OCI-LY7 (cell line): ENCODE measurements around a stretch of chr2.

DNA sequence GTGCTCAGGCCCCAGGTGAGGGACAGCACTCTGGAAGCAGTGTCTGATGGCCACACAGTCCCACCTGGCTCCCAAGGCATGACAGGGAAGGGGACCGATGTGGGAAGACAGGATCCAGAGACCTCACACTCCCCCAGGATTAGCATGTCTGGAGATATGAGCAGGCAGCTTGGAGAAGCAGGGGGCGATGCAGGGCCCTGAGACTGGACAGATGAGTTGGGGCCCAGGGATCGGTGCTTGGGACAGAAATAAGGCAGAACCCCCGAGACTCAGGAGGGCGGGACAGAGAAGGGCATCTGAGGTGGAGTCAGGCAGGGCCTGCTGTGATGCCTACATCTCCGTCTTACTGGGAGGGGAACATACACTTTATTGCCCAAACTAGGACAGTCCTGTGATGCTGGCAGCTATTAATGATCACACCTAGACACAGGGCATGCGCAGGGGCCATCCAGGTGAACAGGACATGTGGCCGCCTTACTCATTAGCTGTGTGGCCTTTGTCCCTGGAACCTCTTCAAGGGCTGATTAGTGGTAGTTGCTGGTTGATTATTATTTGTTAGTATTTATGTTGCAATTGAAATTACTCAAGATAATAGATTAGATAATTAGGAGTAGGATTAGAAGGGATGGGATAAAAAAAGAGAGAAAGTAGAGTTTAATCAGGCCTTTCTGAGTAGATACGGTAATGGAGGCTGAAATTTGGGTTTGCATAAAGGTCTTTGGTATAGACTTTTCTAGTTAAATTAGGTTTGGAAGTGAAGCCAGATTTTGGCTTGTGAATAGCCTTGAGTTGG lies 33.2 kb downstream of the MLPH start:
- PRO-cap = no peak
- RAMPAGE, long total RNA = no peak

DNA sequence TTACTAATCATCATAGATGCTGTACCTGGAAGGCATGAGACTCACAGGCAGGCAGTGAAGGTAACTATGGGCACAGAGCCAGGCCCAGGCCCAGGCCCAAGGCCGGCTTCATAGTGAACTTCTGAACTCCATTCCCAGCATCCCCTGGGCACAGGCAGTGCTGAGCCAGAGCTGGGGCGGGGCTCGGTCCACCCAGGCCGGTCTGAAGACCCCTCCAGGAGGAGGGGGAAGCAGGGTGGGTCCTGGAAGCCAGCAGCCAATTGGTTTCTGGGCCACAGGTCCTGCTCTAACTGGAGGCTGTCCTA lies 37.6 kb downstream of the MLPH start:
- PRO-cap = no peak
- RAMPAGE, long total RNA = no peak

GRCh38 chr2:237625137-237625651 lies 2.2 kb upstream of the LRRFIP1 start:
- PRO-cap = no peak
- RAMPAGE, long total RNA = no peak

DNA sequence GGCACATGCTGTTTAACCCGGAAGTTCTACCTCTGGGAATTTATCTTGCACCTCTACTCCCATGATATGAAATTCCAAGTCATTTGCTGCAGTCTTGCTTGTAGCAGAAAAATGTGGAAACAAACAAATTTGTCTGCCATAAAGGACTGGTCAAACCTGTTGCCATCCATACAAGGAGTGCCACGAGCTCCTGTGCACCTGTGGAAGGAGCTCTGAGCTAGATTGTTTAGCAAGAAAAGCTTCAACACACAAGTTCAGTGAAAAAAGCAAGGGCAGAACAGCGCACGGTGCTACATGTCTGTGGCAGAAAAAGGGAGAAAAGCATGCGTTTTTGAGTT lies 33.1 kb downstream of the LRRFIP1 start:
- PRO-cap = no peak
- RAMPAGE, long total RNA = no peak

- PRO-cap = no peak
- RAMPAGE, long total RNA = no peak
Observed at GRCh38 chr2:237742466-237743056, 56.0 kb upstream of the RBM44 start.

DNA sequence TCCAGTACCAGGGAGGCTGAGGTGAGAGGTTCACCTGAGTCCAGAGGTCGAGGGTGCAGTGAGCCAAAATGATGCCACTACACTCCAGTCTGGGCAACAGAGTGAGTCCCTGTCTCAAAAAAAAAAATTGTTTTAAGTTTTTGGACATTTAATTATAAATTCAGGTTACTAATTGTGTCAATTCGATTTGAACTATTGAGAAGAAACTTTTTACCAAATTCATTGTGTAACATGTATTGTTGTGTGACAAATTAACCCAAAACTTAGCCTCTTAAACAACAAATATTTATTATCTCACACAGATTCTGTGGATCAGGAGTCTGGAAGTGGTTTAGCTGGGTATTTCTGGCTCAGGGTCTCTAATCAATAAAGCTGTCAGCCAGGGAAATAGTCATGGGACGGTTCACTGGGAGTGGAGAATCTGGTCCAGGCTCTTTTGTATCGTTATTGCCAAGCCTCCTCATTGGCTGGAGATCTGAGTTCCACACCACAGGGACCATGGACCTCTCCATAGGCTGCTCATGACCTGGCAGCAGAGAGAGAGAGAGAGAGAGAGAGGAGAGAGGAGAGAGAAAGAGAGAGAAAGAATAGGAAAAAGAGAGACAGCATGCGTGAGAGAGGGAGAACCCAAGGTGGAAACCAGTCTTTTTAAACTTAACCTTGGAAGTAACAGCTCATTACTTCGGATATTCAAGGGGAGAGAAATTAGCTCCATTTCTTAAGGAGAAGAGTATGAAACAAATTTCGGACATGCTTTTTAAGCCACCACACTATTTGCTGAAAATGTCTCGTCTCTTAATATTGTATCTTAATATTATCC lies 9.1 kb upstream of the RBM44 start:
- PRO-cap = no peak
- RAMPAGE, long total RNA = no peak

DNA sequence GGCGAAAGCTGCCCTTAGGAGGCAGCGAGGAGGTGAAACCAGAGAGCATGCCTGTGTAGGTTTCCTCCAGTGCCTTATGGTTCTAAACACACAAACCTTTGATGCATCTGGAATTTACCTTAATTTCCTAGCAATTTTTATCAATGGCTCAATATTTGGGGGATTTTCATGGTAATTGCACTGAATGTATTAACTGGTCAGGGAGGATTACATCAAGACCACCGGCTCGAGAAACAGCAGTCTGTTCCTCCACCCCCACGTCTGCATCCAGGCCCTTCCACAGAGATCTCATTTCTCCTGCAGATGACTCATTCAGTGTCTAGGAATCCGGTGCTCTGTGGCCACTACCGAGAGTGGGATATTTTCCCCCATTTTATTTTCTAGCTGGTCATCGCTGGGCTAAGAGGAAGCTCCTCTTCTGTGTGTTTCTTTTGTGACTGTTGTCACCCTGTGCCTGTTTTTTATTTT lies 6.5 kb downstream of the RAMP1 start:
- PRO-cap = no peak
- RAMPAGE, long total RNA = no peak

DNA sequence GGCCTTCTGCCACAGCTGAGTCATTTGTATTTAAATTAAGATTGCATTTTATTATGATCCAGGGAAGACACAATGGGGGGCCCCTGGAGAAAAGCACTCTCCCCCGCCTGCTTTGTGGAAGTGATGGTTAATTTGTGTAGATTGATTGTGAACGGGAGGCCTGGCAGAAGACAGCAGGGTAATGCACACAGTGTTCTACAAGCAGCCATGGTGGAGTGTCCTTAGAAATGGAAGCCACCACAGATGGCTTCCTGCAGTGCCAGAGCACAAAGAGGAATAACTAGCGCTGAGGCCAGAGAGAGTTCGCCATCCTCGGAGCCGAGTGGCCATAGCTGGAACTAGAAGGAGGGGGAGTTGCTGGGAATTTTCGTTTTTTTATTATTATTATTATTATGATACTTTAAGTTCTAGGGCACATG lies 19.7 kb downstream of the RAMP1 start:
- PRO-cap = no peak
- RAMPAGE, long total RNA = no peak

DNA sequence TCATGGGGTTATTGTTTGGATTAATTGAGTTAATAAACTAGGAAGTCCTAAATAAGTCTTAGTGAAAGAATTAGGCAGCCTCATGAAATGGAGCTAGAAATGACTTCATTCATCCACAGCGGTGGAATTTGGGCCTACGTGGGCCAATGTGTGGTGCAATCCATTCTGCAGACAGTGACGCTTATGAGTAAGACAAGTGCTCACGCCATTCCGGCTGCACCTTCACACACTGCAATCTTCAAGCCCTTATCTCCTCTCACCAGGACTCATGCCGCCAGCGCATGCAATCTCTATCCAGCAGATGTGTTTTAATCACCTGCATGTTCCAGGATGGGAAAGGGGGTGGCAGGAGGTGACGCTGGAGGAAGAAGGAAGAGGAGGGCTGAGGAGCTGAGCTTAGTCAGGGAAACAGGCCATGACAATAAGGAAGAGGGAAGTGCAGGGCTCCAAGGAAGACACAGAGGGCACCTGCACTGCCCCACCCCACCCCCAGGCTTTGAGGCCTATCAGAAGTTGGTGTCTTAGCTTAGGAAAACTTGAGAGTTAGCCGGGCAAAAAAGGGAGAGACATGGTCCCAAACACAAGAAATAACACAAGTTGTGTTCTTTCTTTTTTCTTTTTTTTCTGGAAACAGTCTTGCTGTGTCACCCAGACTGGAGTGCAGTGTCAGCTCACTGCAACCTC lies 1.8 kb upstream of the UBE2F start:
- PRO-cap = no peak
- RAMPAGE, long total RNA = no peak

DNA sequence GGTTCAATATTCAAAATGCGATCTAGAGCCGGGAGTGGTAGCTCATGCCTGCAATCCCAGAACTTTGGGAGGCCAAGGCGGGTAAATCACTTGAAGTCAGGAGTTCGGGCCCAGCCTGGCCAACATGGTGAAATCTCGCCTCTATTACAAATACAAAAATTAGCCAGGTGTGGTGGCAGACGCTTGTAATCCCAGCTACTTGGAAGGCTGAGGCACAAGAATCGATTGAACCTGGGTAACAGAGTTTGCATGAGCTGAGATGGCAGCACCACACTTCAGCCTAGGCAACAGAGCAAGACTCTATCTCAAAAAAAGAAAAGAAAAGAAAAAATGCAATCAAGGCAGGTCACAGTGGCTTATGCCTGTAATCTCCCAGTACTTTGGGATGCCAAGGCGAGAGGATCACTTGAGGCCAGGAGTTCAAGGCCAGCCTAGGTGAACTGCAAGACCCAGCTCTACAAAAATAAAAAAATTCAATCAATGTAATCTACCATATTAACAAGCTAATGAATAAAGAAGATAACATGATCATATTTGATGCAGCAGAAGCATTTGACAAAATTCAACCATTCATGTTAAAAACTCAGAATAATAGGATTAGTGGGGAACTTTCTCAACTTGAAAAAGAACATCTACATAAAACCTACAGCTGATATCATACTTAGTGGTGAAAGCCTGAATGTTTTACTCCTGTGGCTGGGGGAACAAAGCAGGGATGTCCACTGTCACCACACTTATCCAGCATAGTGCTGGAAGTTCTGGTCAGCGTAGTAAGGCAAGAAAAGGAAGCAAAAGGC lies 11.8 kb upstream of the ESPNL start:
- PRO-cap = no peak
- RAMPAGE, long total RNA = no peak

DNA sequence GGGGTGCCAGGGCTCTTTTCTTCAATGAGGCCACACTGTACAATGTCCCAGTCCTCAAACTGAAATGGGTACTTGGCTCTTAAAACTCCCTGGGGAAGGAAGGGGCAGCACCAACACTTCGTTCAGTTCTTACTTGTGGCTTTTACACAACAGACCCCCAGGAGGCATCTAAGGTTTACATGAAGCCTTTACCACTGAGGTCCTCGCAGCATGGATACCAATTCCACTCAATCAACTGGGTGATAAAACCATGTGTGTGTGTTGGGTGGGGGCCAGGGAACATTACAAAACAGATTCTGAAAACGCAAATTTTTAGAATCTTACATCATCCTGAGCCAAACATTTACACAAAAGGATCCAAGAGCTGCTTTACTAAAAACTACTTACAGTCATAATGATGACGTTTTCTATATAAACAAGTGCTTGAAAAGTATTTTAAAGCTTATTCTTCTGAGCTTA lies 10.5 kb downstream of the ERFE start:
- PRO-cap = no peak
- RAMPAGE, long total RNA = no peak

DNA sequence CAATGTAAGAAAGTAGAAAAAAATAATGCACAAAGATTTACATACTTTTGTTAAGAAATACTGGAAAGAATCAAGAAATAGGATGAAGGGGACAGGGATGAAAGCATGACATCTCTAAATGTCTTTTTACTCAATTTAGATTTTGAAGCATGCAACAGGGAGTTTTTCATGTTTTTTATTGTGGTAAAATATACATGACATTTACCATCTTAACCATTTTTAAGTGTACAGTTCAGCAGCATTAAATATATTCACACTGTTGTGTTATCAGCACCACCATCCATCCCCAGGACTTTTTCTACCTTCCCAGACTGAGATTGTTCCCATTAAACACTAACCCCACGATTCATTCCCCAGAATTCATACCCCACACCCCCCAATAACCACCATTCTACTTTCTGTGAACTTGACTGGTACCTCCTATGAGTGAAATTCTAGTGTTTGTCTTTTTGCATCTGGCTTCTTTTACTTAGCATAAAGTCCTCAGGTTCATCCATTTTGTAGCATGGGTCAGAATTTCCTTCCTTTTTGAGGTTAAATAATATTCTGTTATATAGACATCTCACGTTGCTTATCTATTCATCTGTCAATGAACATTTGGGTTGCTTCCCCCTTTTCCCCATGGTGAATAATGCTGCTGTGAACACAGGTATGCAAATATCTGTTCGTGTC lies 18.5 kb downstream of the ERFE start:
- PRO-cap = no peak
- RAMPAGE, long total RNA = no peak

DNA sequence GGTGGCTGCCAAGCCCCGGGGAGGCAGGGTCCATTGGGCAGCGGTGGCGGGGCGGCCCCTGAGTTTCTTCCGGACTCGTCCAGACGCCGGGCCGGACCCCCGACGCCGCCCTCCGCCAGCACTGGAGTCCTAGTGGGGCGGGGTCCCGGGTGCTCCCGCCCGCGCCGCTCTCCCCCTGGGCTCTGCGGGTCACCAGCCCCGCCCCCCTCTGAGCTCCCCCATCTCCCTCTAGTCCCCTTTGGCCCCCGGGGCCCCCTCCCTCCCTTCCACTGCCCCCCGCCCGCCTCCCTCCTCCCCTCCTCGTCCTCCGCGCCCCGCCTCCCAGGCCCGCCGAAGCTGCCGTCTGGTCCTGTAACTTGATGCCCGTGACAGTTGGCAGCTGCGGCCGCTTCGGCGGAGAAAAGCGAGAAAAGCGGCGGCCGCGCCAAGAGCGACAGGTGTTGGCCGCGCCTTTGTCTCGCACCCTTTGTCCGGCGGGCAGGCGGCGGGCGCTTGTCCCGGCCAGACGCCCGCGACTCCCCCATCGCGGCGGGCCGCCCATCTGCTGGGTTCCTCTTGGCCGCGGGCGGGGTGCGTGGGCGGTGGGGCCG lies 798 bp upstream of the HES6 start:
- PRO-cap = unidirectional peak, plus-strand start at position 406 of the sequence
- RAMPAGE, long total RNA = no peak

DNA sequence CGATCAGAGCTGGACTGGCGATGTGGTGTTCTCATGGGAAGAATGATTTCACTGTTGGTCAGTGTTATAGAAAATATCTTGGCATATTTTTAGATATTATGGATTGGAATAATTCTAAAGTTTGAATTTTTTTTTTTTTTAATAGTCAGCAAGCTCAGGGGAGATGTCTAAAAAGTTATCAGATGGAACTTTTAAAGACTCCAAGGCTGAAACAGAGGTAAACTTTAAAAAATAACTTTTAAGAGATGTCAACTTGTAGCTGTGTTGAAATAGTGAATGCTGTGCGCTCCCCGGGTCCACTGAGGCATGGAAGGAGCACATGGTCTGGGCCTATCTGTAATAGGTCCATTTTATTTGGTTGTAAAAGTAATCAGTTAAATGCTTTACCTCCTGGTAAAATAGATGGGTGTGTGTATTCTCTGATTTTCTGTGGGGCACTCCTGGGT lies 12.4 kb downstream of the TRAF3IP1 start:
- PRO-cap = no peak
- RAMPAGE, long total RNA = no peak

DNA sequence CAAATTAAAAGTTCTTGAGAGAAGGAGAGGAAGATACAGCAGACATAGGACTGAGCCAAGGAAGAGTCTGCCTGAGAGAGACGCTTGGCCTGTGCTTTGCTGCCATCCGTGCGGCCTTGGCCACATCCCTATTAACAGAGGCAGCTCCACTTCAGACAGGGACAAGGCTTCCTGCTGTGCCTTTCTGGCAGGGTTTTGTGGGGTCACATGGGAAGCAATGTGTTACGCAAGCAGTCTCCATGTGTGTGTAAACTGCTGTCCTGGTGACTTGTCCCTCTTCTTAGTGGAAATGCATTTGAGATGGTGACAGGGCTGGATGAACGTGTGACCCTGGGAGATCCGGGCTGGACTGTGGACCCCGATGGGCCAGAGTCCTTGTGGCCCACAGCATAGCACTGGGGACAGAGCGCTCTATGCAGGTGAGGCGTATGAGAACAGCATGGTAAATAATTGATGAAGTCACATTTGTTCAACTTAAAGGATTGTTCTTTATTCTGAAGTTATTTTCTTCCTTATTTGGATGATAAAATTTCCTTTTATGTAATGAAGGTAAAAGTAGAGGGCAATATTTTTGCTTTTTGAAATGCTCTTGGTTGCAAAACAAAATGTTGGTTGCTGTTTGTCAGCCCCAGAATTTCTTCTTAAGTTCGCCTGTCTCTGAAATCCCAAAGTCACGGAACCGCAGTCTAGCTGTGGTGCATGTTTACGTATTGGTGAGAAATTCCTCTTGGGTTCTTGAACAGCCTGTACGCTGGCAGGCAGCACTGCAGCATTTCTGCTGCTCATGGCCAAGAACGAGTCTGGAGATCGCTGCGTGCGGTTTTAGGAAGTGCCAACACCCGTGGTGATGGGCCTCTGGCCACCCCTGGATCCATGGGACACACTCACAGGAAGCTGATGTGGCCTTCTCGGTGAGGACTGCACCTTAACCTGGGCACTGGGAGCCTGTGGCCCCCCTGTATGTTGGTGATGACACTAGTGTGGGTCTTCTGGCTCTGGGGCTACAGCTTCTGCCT lies 23.4 kb downstream of the ASB1 start:
- PRO-cap = no peak
- RAMPAGE, long total RNA = no peak

DNA sequence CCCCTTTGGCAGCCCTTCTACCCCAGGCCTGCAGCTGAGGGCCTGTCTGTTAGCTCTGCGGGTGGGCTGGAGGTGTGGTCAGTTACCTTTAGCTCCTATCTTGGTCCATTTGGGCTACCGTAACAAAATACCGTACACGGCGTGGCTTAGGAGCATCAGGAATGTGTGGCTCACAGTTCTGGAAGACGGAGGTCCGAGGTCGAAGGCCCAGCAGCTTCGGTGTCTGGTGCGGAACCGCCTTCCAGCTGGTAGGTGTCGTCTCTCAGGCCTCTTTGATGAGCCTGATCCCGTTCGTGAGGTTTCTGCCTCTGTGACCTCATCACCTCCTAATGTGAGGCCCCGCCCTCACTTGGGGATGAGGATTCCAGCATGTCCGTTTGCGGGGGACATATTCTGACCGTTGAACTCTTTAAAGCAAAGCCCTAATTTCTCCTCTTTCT lies 127.7 kb downstream of the ASB1 start:
- PRO-cap = no peak
- RAMPAGE, long total RNA = no peak

DNA sequence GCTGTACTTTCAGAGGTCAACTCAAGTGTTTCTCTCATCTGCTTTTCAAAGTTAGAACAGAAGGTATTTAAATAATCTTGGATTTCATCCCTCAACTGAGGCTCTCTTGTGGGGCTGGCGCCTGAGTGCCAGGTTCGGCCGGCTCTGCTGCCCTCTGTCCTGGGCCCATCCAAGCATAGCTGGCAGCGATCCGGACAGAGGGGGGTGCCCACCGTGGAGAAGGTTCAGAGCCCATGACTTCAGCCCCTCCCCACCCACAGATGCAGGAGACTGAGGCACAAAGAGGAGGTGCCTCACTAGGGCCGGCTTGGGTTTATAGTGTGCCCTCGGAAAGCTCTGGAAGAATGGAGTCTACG lies 132.1 kb downstream of the ASB1 start:
- PRO-cap = no peak
- RAMPAGE, long total RNA = no peak

- PRO-cap = no peak
- RAMPAGE, long total RNA = no peak
Observed at GRCh38 chr2:238601325-238601965, 174.7 kb downstream of the ASB1 start.

DNA sequence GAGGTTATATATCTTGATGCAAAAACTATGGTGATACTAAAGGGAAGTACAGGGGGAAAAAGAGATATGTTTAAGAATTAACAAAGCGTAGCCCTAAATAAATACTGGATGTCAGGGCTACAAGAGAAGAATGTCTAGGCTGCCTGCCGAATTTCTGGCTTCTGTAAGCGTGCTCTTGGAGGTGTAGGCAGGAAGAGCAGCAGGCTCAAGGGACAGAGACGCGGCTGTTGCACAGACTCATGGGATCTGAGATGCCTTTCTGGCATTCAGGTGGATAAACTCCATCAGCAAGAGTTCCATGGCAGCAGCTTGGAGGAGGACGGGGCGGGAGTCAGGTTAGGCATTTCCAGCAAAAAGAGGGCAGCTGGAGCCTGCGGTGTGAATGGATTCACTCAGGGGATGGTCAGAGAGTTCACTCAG lies 123.2 kb upstream of the TWIST2 start:
- PRO-cap = no peak
- RAMPAGE, long total RNA = no peak

GRCh38 chr2:238728462-238729326 lies 119.2 kb upstream of the TWIST2 start:
- PRO-cap = no peak
- RAMPAGE, long total RNA = no peak